ENCODE data around the genes CD53 and WDR77.

DNA sequence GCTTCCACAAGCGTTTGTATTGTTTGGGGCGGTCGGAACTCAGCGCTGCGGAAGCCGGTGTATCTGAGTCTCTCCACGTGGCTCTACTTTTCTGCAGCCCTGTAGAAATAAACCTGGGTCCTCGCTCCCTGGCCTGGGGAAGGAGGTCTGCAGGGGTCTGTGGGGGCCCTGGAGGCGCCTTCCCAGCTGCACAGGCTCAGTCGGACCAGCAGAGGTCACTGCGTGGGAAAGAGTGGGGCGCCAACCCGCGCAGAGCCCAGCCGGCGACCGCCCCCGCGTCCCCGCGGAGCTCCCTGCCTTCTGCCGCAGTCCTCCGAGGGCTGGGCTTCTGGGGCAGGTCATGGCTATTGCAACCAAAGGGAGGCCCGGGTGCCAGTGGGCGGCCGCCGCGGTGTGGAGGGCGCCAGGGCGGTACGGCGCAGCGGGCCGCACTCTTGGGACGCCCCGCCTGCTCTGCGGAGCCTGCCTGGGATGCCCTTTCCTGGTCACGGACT lies 36.3 kb upstream of the KCNA10 start:
- PRO-cap, 2 experiments = no peak in any of the 2 experiments
- RAMPAGE, long total RNA, 4 experiments = no peak in any of the 4 experiments

- PRO-cap, 2 experiments = no peak in any of the 2 experiments
- RAMPAGE, long total RNA, 4 experiments = no peak in any of the 4 experiments
Measured at GRCh38 chr1:110643856-110644260, 30.9 kb downstream of the KCNA3 start.

- PRO-cap, 2 experiments = no peak in any of the 2 experiments
- RAMPAGE, long total RNA, 4 experiments = no peak in any of the 4 experiments
Measured at GRCh38 chr1:110671173-110671735, 3.5 kb downstream of the KCNA3 start.

DNA sequence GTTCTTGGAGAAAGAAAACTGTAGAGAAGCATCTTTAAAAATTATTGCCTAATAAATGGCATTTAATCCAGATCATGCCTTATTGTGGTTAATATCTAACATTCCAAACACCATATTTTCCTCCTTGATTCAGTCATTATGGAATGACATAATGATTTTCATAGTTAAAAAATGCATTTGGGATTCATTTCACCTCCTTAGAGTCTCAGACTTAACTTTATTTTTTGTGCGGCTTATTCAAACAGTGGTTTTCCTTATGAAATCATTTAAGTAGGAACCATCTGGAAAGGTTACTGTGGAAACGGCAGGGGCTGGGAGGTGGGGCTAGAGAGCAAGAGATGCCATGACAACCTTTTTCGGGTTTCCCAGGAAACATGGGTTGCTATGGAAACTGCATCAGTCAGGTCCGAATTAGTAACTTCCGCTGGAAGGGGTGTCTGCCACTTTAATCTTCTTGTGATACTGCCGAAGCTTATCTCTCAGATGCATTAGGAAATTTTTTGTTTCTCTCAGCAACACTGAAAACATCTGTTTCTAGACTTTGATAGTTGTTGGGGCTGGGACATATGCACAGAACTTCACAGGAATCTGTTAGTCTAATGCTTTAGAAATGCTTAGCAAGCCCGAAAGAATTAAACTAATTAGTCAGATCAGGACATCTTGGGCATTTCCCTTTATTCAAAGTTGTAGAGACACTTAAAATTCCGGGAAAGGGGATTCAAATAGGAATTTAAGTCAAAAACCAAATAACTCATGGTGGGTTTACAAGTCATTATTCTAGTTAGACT lies 2.7 kb downstream of the KCNA3 start:
- PRO-cap, 2 experiments = no peak in any of the 2 experiments
- RAMPAGE, long total RNA, 4 experiments = start-site peak on the minus strand in 1 of 4 experiments, centred at position 492 of the sequence, 8 reads per replicate

GRCh38 chr1:110872235-110873358 lies at the start of gene CD53:
Gene CD53, plus strand, starts transcription at chr1:110873148.
- PRO-cap, 2 experiments = peak in 1 of 2 experiments; most common plus-strand start chr1:110873150 (in 1)
- RAMPAGE, long total RNA, 4 experiments = start-site peak on the plus strand in 4 of 4 experiments, at chr1:110873127-110873197 at its widest, 78 to 1,067 reads per replicate

GRCh38 chr1:110896054-110896430 lies 23.1 kb downstream of the CD53 start:
- PRO-cap, 2 experiments = no peak in any of the 2 experiments
- RAMPAGE, long total RNA, 4 experiments = no peak in any of the 4 experiments

- PRO-cap, 2 experiments = no peak in any of the 2 experiments
- RAMPAGE, long total RNA, 4 experiments = no peak in any of the 4 experiments
Measured at GRCh38 chr1:110905798-110906016, 32.8 kb downstream of the CD53 start.

GRCh38 chr1:111192909-111193810 lies 7.3 kb downstream of the DENND2D start:
- PRO-cap, 2 experiments = no peak in any of the 2 experiments
- RAMPAGE, long total RNA, 4 experiments = no peak in any of the 4 experiments

DNA sequence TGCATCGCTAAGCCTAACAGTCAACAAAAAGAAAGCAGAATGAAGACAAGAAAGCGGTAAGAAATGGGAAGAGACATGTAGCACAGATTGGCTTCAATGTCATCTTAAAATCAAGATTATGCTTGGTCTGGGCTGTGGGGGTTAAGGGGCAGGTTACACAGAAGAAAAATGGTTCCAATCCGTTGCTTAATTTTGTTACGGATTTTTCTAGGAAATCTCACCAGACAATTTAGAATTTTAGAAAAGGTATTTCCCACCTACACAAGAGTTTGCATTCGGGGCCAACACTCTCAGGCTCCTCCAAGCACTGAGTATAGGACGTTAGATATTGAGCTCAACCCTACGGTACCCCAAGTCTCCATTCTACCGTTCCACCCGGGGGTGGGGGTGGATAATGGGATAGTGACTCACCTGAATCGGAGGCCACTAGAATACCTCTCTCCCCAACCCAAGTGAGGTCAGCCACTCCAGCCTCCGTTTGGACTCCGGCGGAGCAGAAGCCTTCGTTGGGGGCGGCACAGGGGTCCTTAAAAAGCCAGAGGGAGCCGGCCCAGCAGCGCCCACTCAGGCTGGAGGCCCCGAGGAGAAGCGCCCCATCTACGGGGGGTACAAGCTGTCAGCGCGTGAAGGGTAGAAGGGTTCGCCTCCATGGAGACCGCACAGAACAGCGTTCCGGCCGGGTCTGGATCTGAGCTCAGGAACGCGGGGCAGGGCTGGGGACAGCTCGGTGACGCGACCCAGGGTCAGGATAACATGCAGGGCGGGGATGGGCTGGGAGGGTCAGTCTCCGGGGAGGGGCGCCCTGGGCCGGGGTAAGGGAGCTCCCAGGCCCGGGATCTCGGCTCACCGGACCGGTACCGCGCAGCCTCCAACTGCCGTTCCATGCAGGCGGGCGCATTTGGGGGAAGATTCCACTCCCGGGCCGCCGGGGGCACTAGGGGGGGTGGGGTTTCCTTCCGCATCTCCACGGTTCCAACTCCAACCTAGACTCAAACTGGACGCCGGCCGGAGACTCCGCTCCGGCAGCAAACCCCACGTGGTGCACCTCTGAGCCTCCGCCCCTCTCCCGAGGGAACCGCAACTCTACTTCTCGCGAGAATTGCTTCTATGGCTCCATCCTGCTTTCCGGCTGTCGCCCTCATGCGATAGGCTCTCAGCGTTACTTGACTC lies at the start of gene WDR77:
Gene WDR77, minus strand, starts transcription at position 1,049 of the 1,170 bp plus-strand sequence.
- PRO-cap, 2 experiments = peak in 2 of 2 experiments; most common plus-strand start position 778 of the sequence (in 1); most common minus-strand start position 684 of the sequence (in 1)
- RAMPAGE, long total RNA, 4 experiments = start-site peak on the minus strand in 3 of 4 experiments, centred at positions 1,006 to 1,026 of the sequence, 30 to 84 reads per replicate

- PRO-cap, 2 experiments = peak in 2 of 2 experiments; most common plus-strand start chr1:111720026 (in 1)
- RAMPAGE, long total RNA, 4 experiments = start-site peak on the plus strand in 1 of 4 experiments, at chr1:111720070-111720275 at its widest, 9 reads per replicate
Measured at GRCh38 chr1:111719976-111720925, 18.9 kb downstream of the INKA2 start.

- PRO-cap, 2 experiments = no peak in any of the 2 experiments
- RAMPAGE, long total RNA, 4 experiments = no peak in any of the 4 experiments
Measured at GRCh38 chr1:111729448-111730072, 9.6 kb downstream of the INKA2 start.

DNA sequence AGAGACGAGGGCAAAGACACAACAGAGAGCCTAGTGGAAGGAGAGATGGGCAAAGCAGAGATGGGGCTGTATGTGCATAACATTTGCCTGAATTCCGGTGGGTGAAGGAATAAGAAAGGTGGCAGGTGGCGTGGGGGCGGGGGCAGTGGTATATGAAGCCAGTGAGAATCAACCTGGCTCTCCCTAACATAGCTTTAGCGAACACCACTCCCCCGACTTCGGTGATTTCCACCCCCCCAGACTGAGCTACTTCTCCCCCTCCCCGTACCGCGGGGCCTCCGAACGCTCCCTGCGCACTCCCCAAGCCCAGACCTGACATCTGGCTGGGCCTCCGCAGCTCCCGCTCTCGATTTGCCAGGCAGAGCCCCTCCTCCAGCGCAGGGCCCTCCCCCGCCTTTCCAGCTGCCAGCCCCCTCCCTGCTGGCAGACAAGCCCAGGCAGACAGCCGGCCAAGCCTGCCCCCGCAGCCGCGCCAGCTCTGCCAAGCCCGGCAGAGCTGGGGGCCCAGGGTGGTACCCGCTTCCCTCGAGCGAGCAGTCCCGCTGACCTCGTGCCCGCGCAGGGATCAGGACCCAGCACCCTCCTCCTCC lies 932 bp downstream of the INKA2 start:
- PRO-cap, 2 experiments = peak in 2 of 2 experiments; most common plus-strand start position 440 of the sequence (in 2); most common minus-strand start position 321 of the sequence (in 2)
- RAMPAGE, long total RNA, 4 experiments = no peak in any of the 4 experiments

DNA sequence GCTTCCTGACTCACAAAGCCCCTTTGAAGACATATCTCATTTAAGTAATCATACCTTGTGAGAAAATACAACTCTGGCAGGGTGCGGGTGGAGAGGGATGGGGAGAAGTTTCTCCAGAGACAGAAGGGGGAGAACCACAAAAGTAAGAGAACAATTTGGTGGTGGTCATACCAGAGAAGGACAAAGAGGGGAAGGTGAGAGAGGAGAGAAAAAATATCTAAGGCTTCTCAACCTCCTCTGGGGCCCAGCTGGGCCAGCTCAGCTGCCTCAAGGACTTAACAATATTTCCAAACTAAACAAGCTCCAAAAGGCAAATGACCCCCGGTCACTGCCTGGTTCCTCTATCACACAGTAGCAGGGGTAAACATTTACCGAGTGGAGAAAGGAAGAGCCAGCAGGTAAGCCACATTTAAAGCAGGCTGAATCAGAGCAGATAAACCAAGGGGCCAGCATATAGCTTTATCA lies 102.2 kb downstream of the KCND3 start:
- PRO-cap, 2 experiments = no peak in any of the 2 experiments
- RAMPAGE, long total RNA, 4 experiments = no peak in any of the 4 experiments

- PRO-cap, 2 experiments = no peak in any of the 2 experiments
- RAMPAGE, long total RNA, 4 experiments = no peak in any of the 4 experiments
Measured at GRCh38 chr1:111987561-111987926, 1.9 kb downstream of the KCND3 start.

- PRO-cap, 2 experiments = no peak in any of the 2 experiments
- RAMPAGE, long total RNA, 4 experiments = no peak in any of the 4 experiments
Measured at GRCh38 chr1:112069581-112070110, 80.2 kb upstream of the KCND3 start.

GRCh38 chr1:112429751-112430178 lies 33.8 kb downstream of the CTTNBP2NL start:
- PRO-cap, 2 experiments = no peak in any of the 2 experiments
- RAMPAGE, long total RNA, 4 experiments = no peak in any of the 4 experiments

- PRO-cap, 2 experiments = no peak in any of the 2 experiments
- RAMPAGE, long total RNA, 4 experiments = no peak in any of the 4 experiments
Measured at GRCh38 chr1:112430987-112431577, 35.1 kb downstream of the CTTNBP2NL start.

DNA sequence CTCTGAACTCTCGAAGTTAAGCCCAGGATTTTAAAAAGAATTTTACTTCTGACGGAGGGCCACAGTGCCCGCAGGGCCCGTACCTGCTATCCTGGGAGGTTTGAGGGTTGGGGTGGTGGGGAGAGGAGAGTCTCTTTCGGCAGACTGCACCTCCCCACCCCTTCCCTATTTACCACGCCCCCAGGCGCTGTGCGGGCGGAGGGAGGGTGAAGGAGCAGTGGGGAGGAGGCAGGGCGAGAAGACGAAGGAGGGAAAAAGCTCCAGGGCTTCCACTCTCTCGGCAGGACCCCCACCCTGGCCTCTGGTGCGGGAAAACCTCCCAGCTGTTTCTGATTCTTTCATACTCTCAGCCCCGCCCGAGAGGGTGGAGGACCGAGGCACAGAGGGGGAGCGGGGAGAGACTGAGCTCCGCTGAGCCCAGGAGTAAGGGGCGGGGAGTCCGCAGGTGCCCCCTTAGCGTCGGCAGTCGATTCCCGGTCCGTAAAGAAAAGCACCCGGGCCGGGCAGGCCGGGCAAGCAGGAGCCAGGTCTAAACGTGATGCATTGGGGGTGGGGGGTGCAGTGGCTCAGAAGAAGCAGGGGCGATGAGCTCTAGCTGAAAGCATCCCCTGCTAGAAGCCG lies 816 bp upstream of the WNT2B start:
- PRO-cap, 2 experiments = no peak in any of the 2 experiments
- RAMPAGE, long total RNA, 4 experiments = no peak in any of the 4 experiments

DNA sequence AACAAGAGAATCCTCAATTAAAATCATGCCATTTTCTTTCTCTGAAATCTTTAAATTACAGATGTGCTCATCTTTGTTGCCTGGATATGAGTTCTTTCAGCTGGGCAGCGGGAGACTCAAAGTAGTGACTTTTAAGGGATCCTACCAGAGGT lies 640 bp downstream of the ST7L start:
- PRO-cap, 2 experiments = no peak in any of the 2 experiments
- RAMPAGE, long total RNA, 4 experiments = no peak in any of the 4 experiments

GRCh38 chr1:112669845-112671176 lies 4.1 kb upstream of the MOV10 start:
- PRO-cap, 2 experiments = no peak in any of the 2 experiments
- RAMPAGE, long total RNA, 4 experiments = no peak in any of the 4 experiments